Neural progenitor cell (in vitro differentiated cells): ENCODE data around the gene KIAA1755.

DNA sequence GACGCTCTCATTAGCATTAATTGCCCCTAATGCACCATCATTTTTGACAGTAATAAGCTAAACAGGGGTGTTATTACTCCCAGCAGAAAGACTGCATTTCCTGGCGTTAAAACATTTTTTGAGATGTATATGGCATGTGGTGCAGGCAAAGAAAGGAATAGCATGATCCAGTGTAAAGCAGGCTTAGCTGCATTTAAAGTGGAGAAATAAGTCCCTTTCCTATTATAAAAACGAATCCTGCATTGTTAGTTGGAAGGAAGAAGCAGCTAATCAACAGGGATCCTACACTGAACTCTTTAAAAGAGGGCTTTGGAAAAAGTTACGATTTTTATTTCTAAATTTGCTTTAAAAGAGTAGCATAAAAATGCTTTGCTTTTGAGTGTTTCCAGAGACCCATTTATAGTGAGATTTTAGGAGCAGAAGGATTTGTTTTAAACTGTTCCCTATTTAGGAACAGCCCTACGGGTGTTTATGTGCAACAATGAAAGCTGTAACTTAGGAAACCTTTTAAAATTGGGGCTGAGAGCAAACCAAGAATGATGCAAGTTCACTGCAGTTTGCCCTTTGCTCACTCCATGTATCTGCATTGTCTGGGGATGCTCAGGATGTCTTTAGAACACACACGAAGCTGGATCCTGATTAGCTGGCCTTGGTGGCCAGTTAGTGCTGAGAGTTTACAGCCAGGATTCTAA is 41.0 kb downstream of the GHRH start:
- RAMPAGE, long total RNA = no peak

- RAMPAGE, long total RNA = no peak
These were observed 4.8 kb downstream of the MANBAL start for GRCh38 chr20:37294272-37294643.

- RAMPAGE, long total RNA = no peak
These were observed 18.3 kb upstream of the SRC start for GRCh38 chr20:37327503-37328174.

- RAMPAGE, long total RNA = no peak
These were observed 640 bp downstream of the SRC start for GRCh38 chr20:37346508-37347051.

GRCh38 chr20:37354372-37355242 is 8.7 kb downstream of the SRC start:
- RAMPAGE, long total RNA = no peak

DNA sequence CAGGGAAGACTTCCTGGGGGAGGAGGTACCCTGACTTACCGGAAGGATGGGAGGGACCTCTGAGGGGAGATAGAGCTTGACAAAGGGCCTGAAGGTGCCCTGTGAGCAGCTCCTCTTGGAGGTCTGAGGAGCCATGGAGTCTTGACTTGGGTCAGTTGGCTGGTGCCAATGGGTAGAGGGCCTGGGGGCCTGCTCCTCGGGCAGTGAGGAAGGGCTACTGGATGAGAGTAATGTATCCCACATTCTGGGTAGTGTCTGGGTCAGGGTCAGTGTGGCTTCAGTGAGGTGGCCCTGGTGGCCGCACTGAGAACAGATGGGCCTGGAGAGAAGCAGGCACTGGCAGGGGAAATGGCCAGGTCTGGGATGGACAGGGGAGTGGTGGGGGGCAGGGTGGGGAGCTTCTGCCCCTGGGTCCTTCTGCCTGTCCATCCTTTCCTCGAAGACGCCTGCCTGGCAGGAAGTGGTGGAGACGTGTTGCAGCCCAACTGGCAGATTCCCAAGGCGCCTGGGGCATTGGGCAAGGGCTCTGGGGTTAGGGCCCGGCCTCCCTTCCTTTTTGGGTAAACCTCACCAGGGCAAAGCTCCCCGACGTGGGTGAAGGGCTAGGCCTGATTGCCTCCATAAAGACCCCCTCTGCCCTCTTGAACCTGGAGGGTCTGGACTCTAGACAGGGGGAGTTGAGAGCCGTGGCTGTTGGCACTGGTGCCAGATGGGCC is 10.4 kb downstream of the SRC start:
- RAMPAGE, long total RNA = no peak

DNA sequence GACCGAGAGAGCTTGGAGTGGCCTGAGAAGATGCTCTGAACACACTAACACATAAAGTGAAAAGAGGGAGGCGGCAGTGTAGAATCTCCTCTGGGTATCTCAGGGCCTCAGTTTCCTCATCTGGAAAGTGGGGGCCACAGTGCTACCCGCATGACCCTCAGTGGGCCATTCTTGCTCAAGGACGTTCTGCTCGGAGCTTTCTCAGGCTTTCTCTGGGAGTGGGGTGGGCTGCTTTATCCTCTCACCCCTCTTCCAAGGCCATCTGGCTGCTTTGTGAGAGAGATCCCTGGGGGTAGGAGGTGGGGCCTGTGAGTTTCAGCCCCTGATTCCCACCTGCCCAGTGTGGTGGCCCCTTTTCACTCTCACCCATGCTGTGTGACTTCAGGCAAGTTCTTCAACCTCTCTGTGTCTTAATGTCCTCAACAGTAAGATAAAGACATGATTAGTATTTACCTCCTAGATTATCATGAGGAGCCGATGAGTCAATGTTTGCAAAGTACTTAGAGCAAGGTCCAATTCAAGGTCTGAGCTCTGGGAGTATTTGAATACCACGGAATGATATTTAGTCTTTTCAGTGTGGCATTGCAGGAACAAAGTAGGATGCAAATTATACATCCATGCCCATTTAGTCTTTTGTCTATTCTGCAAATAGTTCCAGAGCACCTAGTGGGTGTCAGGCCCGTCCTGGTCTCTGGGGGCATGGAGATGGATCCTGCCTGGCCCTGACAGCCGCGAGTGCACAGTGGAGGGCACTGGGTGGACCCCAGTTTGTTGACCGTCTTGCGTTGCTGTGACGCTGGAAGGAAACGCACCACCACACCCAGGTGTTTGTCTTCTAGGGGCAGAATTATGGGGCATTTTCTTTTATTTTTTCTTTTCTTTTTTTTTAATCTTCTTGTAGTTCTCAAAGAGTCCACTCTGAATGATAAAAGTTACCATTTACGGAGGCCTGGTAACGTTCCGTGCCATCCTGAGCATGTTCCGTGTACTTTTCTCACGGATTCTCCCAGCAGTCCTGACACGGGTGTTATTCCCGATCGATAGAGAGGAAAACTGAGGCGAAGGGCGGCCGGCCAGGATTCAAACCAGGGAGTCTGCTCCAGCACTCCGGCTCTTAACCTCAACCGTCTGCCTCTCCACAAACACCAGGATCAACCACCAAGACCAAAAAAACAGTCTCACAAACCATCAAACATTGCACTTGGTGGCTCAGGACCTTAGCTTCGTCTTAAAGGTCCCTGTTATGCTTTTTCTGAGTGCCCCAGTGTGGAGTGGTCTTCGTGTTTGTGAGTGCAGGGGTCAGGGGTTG is 34.5 kb downstream of the SRC start:
- RAMPAGE, long total RNA = no peak

DNA sequence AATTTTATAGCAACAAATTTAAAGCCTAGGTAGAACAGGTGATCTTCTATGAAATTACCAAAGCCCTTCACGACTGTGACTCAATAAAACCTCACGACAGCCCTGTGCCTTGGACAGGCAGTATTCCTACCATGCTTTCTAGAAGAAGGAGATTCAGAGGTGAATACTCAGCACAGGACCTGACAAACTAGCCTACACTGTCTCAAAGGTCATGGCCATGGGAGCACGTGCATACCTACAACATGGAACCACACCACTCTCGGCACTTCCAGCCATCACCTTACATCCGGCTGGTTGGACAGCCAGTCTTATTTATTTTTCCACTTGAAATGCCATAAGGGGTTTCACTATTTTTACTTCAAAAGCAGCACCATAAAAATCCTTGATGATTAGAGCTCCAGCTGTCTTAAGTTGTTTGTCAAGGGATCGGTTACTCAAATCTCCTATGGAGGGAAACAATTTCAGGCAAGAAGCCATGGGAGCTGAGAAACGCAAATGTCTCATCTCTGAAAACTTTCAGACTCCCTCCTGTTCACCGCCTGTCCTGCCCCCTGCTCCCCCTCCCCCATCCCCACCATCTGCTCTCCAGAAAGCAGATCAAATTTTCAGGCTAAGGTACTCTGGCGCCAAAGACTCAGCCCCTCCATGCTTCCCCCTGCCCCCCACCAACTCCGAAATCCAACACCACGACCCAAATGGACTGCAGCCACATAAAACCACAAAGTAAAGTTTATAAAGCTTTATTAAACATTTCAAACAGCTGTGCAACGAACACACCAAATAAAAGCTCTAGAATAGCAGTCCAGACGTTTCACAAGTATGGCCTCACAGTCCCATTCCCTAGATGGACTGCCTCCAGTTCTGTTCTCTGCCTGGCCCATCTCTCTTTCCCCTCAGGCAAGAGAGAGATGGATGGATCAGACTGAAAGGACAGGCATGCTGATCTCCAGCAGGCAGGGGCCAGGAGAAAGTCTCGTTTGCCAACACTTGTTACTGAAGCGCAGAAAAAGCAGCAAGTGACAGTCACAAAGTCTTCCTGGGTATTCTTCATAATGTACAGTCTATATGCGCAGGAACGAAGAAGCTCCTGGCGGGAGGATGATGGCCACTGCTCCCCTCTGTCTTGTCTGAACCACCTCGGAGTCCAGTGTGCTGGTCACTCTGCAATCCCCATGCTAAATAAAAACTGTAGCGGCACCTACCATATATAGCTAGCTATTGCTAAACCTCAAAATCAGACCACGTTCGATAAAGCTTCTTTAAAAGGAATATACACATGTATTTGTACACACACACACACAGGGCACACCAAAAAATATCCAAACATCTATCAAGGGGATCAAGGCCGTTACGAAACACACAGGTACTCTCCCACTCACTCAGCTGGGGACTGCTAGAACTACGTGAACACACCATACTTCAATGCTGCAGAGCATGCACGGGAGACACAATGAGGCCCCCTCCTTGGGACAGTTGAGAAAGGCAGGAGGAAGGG is 3.8 kb upstream of the NNAT start:
- RAMPAGE, long total RNA = no peak

- RAMPAGE, long total RNA = no peak
These were observed 756 bp downstream of the BLCAP start for GRCh38 chr20:37526847-37527393.

DNA sequence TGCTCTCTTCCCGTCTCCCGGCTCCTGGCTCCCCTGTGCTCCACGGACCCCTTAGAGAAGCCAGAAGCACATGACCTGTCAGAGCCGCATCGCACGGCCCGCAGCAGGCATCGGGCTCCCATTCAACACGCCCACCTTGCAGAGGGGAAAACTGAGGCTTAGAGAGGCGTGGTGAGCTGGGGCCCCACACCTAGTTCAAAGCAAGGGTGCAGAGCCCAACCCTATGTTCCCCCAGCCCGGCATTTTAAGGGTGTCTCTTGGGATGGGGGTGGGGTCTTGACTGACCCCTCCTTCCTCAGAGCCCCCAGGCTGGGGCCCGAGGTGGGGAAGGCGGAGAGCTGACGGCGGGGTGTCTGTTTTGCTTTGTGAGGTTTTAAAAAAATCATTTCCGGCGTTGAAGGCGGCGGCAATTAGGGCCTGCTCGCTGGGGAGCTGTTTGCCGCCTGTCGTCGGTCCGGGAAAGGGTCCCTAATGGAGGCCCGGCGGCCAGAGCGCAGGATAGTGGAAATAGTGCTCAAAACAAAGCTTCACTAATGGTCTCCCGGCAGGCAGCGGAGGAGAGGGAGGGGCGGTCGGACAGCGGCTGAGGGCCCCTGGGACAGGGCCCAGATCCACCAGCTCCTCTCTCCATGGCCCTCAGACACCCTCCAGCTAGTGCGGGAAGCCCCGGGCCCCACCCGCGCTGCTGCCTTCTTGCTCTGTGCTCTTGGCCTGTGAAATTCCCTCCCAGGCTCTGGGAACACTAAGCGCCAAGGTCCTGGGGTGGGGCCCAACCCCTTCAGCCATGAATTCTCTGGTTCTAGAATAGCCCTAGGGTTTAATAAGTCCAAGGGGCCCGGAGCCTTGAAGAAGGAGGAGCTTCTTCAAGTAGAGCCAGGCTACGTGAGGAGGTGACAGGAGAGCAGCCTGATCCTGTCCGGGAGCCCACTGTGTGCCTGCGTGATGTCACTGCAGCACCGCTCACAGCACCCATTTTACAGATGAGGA is 12.0 kb downstream of the VSTM2L start:
- RAMPAGE, long total RNA = no peak

DNA sequence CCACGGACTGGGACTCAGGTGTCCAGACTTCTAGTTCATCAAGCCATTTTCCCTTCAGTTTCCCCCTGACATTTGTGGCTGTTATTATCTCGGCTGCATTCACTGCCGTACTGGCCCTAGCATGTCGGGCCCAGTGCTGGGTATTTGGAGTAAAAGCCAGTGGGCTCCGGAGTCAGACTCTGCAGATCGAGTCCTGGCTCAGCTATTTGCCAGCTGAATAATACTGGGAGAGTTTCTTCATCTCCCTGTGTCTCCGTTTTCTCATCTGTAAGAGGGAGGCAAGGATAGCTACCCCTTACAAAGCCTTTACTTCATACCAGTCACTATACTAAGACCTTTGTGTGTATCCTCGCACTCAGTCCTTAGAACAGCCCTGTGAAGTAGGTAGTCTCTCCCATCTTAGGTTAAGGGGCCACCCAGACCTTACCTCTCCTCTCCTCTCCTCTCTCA is 776 bp downstream of the RPRD1B start:
- RAMPAGE, long total RNA = no peak

DNA sequence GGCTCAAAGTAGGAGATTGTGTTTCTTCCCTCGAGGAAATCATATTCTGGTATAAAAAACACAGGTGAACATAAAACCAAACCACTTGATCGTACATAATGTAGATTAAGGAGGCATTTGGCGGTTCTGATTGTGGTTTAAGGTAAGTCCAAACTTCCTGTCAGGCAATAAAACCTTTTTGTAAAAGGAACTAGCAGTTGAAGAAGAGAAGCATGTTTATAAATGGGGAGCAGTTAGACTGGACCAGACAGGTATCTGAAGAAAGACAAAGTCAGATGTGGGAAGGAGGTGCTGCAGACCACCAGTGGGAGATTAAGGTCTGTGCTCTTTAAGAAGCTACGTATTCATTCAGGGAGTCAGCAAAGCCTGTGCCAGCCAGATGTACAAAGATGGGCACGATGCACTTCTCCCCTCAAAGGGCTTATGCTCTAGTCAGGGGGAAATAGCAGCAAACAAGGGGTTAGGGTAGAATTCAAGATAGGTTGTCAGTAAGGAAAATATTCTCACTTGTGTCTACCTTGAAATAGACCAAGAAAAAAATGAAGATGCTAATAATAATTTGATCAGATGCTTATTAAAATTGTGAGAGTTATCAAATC is 35.8 kb downstream of the RPRD1B start:
- RAMPAGE, long total RNA = no peak

- RAMPAGE, long total RNA = no peak
These were observed 49.8 kb downstream of the RPRD1B start for GRCh38 chr20:38083254-38083742.

- RAMPAGE, long total RNA = no peak
These were observed 55.1 kb downstream of the TGM2 start for GRCh38 chr20:38109805-38110632.

GRCh38 chr20:38139237-38139697 is 25.8 kb downstream of the TGM2 start:
- RAMPAGE, long total RNA = no peak

DNA sequence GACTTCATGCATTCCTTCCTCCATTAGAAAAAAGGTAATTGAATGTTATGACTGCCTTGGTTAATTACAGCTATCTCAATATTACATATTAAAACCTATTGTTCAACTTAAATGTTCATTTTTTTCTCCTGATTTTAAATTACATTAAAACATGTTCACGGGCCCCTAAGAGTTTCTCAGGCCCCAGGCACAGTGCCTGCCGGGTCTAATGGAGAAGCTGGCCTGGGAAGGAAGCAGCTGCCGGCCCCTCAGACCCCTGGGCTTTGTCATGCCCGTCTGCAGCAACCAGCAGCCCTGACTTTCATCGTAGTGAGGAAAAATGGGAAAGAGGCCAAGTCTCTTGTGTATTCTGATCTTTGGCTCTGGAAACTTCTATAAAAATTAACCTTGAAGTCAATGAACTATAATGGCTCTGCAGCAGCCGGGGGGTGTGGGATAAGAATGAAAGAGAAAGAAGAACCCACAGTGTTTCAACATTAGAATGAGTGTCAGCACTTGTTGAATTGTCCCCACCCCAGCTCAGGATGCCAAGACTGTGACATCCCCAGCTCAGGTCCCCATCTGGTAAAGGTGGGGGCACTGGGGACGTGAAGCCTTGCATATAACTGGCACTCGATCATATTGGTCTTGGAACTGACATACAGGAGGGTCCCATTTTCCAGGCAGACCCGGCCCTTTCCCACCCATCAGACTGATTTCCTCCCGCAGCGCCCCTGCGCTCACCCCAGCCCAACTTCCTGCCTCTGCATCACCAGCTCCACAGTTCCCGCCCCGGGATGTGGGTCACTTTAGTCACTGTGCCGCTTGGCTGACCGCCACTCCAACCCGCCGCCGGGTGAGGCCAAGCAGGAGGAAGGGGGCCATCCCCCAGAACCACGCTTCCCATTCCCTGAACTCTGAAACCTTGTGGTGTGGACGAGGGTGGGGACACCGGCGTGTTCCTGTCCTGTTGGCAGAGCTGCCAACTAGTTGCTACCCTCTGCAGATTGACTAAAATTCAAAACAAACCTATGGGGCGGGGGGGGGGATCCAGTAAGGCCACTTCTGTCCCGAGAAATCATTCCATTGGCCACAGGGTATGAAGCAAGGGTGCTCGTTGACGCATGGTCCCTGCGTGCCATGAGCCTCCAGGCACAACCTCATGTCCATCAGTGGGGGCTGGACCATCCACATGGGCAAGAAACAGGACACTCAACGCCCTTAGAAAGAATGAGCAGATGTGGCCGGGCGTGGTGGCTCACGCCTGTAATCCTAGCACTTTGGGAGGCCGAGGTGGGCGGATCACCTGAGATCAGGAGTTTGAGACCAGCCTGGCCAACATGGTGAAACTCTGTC is 12.6 kb downstream of the TGM2 start:
- RAMPAGE, long total RNA = no peak

GRCh38 chr20:38208945-38209337 is 43.9 kb upstream of the TGM2 start:
- RAMPAGE, long total RNA = no peak

DNA sequence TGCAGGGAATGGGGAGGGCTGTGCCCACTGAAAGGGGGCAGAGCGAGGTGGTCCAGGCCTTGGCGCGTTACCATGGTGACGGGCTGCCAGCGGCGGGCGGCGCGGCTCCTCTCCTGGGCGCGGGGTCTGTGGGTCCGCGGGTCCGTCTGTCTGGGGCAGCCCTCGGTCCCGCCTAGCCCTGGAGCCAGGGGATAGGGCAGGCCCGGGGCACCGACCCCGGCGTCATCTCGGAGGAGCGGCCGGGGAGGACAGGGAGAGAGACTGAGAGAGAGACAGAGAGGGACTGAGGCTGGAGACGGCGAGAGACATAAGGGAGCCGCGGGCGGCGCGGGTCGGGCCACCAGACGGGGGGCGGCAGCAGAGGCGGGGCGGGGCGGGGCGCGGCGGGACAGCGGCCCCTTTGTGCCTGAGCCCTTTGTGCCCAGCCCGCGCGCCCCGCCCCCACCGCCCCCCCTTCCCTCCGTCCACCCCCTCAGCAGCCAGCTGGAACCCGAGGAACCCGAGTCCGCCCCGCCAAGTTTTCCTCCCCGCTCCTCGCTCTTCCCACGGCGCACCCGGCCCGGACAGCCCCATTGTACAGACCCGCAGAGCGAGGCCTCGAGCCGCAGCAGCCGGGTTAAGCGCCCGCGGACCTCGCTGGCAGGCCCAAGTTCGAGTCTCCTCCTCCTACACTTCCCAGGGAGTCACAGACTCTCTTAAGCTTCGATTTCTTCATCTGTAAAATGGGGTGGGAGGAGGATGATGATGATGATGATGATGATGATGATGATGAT is at the start of gene KIAA1755:
Gene KIAA1755 (minus strand): TSS at position 309 of the 773 bp plus-strand sequence.
- RAMPAGE, long total RNA = no peak

- RAMPAGE, long total RNA = no peak
These were observed 1.3 kb downstream of the LBP start for GRCh38 chr20:38347650-38347917.

- RAMPAGE, long total RNA = no peak
These were observed 51.7 kb upstream of the RALGAPB start for GRCh38 chr20:38420787-38421444.